Measurements from ENCODE around the genes ZBTB7B, ADAM15 and RUSC1.

DNA sequence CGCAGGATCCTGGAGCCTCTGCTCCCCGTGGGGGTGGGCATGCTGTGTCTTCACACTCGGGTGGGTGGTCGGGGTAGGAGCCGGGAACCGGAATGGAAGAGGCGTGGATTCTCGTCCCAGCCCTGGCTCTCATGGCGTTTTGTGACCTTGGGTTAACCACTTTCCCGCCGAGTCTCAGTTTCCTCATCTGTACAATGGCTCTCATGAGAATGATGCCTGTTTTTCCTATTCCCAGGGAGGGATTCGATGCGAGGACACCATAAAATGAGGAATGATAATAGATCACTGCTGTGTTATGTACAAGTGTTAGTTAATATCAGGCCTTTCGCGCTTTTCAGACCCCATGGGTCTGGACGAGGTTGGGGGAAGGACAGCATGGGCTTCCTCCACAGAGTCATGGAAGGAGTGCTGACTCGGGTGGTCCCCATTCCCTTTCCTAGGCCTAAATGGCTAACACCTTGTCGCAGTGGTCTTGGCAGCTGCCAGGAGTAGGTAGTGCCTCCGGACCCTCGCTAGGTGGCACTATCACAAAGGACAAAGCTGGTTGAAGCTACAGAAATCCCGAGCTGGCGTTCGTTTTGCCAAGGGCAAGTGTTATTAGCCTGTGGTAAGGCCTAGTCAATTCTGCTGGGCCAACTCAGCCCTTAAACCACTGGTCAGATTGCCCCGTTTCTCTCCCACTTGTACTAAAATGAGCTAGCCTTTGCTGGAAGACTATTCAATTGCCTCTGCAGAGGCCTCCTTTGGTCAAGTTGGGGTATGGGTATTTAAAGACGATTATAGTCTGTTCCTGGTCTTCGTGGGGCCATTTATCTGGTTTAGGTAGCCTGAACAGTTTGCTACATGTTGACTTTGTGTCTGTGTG lies 938 bp upstream of the UBE2Q1 start:
- RRBS, 2 experiments, result no CpG with 5 or more reads among the region's 26 CpGs

GRCh38 chr1:154726483-154726853 lies 118.5 kb upstream of the ADAR start:
- RRBS, 2 experiments, result 84 to 87% methylated on average over 4 of the region's 11 CpGs

GRCh38 chr1:154760153-154761046 lies 109.7 kb downstream of the KCNN3 start:
- RRBS, 2 experiments, result 2 to 3% methylated on average over 26 of the region's 71 CpGs

DNA sequence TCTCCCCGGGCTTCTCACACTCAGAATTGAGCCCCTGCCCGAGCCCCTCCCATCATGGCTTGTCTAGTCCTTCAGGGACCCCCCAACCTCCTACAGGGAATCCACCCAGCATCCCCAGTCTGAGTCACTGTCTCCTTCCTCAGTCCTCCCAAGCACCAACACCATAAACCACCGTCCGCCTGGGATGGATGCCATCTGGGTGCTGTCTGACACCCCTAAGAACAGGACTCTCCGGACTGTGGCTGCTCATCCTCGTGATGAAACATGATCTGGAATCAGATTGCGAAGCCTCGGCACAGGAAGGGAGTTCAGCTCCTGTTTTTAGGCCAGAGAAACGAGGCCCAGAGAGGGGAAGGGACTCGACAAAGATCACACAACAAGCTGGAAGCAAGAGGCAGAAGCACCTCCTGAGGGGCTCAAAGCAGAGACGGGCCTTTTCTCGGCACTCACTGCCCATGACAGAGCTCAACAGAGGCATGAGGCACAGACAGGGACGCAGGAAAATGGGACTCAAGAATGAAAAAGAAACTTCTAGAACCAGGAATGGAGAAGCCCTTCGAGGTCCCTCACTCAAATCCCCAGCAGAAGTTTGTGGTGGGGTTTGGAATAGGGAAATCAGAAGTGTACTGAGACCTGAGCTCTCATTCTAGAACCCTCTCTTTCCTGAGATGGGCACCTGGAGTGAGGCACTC lies 8.4 kb downstream of the KCNN3 start:
- RRBS, 2 experiments, result no CpG with 5 or more reads among the region's 14 CpGs

DNA sequence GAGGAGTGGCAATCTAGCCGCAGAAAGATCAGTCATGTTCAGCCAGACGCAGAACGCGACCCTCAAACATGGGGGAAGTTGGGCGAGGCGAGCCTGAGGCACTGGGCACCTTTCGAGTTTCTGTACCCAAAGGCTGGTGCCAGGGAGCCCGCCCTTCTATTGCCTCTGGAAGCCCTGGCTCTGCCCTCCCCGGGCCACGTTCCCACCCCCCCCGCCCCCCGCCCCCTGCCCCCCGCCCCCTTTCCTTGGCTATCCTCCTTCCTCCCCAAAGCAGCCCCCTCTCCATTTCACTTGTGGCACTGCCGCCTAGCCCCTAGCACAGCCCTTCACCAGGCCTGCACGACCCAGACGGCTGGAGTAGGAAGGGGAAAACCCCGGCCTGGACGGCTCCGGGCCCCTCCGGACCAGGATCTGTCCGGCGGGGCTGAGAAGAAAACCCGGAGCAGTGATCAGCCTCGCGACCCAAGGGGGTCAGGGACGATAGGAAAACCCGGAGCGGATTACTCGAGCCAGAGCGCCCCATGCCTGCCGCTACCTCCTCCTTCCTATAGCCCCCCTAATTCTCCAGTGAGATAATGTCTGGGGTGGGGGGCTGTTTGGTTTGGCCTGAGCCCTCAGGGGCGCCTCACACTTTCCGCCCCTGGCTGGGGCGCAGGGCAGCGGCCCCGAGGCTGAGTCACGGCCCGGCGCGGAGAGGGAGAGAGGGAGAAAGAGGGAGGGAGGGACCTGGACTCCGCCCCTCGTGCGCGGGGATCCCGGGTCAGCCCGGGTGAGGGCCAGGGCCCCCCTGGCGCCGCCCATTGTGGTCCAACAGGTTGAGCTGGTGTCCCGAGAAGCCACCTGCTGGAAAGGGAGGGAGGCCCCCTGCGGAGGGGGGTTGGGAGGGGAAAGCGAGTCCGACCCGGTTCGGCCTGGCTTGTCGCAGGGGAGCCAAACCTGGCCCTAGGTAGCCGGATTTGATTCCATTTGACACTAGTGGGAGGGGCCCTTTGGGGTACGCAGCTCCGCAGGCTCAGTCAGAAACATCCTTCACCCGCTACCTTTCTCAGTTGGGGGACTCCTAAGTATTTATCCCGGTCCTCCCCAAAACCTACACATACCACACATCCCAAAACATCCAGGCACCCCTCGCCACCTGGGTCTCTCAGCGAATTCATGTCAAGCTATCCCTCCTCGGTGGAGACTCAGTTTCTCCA lies 1.8 kb upstream of the ZBTB7B start:
- RRBS, 2 experiments, result 1 to 2% methylated on average over 17 of the region's 63 CpGs

DNA sequence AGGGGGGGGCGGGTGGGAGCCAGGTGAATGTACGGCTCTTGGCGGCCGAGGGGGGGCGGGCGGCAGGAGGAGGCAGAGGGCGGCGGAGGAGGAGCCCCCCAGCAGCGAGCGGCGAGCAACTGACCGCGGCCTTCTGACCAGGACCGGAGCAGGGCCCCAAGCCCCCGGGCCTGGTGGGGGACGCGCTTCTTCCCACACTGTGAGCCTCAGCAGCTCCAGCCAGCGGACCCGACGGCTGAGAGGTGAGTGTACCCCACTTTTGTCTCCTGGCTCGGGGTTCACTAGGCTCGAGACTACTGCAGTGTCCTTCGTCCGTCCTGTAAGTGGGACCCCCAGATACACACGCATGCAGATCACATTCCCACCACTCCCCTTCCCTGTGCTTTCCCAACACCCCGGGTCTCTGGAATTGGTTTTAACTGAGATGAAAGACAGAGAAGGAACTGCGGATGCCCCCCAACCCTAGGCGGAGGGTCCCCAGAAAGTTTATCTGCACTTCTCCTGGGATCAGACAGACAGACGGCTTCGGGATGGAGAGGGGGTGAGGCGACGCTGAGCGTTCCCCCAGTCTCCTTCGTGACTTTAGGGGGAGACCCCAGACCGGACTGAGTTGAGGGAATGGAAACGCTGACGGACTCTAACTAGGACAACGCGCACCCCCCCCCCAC lies at the start of gene ZBTB7B:
Gene ZBTB7B (plus strand): TSS at position 101 of the 668 bp plus-strand sequence.
- RRBS, 2 experiments, result no CpG with 5 or more reads among the region's 39 CpGs

GRCh38 chr1:155004899-155006164 lies 2.7 kb downstream of the ZBTB7B start:
- RRBS, 2 experiments, result under 1 to 2% methylated on average over 6 of the region's 17 CpGs

GRCh38 chr1:155007348-155007840 lies 4.8 kb downstream of the ZBTB7B start:
- RRBS, 2 experiments, result no CpG with 5 or more reads among the region's 6 CpGs

DNA sequence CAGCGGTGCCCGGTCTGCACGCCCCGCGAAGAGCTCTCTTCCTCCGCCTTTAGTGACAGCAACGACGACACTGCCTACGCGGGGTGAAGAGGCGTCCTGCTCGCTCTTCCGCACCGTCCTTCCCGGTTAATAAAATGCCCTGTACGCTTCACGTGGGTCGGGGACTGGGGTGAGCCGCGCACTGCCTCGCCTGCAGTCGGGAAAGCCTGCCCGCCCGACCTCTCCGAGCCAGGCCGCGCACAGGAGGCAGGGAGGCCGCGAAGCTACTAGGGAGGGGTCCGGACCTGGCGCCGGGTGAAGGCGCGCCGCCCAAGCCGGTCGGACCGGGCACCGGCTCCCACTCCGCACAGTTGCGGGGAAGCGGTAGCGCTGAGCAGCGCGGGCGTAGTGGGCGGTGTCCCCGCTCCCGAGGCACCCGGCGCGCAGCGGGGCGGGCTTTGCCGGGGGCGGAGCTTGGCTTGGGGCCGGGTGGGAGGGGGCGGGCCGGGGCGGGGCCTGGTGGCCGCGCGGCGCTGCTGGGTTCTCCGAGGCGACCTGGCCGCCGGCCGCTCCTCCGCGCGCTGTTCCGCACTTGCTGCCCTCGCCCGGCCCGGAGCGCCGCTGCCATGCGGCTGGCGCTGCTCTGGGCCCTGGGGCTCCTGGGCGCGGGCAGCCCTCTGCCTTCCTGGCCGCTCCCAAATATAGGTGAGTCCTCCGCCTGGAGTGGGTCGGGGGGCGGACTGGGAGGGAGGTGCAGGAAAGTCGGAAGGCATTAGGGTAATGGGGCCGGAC lies at the start of gene ADAM15:
Gene ADAM15 (plus strand): TSS at position 535 of the 771 bp plus-strand sequence.
- RRBS, 2 experiments, result 1 to 2% methylated on average over 29 to 34 of the region's 88 CpGs

- RRBS, 2 experiments, result no CpG with 5 or more reads among the region's 22 CpGs
Measured at GRCh38 chr1:155081056-155081500, 2.4 kb downstream of the EFNA3 start.

DNA sequence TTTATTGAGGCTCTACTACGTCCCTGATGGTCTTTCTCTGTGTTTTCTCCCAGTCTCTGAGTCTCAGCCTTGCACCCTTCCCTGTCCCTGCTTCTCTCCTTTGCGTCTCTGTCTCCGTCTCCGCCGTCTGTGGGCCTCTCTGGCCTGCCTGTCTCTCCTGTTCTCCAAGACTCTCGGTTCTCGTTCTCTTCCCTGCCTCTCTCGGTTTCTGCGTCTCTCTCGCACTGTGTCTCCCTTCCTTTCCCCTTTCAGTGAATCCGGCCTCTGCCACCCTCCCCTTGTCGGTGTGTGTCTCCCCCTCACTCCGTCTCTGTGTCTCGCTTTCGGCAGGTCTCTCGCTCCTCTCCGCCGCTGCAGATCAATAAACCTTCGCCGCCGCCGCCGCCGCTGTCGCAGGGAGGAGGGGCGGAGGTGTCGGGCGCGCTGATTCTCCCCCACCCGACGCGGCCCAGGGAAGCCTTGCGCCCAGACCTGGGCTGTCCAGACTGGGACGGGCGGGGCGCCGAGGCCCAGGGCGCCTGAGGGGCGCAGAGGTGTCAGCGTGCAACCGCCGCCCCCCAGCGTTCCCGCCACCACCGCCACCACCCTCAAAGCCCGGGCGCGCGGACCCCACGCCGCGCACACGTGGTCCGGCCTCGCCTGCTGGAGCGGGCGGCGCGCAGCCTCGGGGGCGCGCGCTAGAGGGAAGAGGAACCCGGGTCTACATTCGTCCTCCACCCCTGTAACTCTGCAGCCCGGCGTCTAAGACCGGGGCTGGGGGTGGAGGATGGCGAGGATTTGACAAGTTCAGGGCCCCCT lies 3.1 kb downstream of the EFNA3 start:
- RRBS, 2 experiments, result 3% methylated on average over 19 to 21 of the region's 69 CpGs

DNA sequence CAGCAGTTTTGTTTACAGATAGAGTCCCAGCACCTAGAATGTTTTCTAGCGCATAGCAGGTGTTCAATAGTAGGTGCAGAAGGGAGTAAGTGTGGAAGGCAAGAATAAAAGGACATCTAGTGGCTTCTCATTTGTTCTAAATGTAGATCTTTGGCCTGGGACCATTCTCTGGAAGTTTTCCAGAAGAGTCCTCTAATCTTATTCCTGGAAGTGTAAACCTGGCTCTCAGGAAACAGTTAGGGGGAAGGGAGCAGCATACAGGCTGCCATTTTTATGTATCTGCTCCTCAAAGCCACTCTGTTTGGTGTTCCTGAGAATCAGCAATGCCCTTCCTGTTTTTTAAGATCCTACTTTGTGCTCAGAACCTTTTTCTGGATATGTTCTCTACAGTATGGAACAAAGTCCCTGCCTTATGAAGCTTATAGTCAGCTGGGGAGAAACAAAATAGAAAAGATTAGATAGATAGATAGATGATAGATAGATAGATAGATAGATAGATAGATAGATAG lies 22.8 kb upstream of the EFNA1 start:
- RRBS, 2 experiments, result no CpG with 5 or more reads among the region's 1 CpG

- RRBS, 2 experiments, result no CpG with 5 or more reads among the region's 13 CpGs
Measured at GRCh38 chr1:155107300-155108298, 20.1 kb upstream of the EFNA1 start.

- RRBS, 2 experiments, result 5% methylated on average over 1 of the region's 17 CpGs; no CpG with 5 or more reads in 1 of the 2 experiments
Measured at GRCh38 chr1:155129897-155130823, 2.5 kb downstream of the EFNA1 start.

DNA sequence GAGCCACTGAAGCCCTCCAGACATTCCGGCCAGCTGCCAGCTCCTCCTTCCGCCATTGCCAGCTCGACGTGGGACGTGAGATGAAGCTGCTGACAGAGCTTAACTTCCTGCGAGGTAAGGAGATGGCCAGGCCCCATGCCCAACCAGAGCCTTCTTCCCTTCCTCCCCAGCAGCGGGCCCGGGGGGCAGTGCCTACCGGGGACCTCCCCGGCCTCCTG lies 4.8 kb downstream of the TRIM46 start:
- RRBS, 2 experiments, result no CpG with 5 or more reads among the region's 10 CpGs

DNA sequence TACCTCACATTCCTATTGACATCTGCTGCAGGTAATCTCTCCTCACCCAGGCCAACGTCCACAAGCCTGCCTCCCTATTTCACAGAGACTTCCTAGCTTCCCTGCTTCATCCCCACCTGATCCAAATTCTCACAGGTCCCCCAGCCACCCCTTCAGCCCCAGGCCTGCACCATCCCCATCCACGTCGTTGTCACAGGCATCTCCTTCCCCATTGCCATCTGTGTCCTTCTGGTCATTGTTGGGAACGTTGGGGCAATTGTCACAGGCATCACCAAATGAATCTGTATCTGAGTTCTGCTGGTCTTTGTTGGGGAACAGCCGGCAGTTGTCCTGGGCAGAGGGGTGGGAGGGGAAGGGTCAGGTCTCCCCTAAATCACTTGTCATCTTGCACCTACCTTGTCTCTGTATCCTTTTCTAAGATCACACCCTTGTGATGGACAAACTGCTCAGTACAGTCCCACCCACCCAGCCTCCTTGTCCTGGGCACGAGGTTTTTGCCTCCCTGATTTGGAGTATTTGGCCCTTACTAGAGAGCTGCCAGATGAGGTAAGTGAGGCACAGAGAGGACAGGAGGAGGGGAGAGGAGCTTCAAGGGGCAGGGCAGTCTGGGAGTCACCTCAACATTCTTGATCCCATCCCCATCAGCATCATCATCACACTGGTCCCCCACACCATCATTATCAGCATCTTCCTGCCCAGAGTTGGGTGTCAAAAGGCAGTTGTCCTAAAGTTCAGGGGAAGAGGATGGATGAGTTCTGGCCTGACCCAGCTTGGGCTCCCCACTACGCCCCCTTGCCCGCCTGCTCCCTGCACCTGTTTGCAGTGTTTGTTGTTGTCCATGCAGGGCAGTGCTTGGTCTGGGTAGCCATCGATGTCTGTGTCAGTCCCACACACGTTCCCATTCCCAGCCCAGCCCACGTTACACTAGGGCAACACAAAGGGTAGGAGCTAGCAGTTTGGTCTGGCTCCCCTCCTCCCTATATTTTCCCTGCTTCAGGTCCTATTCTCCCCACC lies 7.1 kb downstream of the THBS3 start:
- RRBS, 2 experiments, result no CpG with 5 or more reads among the region's 11 CpGs

DNA sequence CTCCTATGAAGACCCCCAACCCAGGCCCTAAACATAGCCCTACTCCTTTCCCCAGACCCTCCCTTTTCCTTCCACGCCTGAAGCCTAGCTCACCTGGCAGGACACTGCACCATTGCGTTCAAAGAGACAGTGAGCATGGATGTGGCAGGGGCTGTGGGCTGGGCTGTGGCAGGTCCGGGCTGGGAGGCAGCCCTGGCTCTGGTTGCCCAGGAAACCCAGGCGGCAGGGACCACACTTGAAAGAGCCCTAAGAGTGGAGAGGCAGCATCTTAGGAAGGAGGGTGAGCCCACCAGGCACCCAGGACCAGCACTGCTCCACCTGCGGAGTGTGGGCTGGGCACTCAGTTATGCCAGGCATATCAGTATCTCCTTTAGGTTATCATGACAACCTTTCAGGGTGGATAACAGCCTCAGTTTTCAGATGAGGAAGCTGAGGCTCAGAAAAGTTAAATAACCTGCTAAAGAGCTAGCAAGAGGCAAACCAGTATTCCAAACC lies 6.3 kb downstream of the THBS3 start:
- RRBS, 2 experiments, result no CpG with 5 or more reads among the region's 5 CpGs

DNA sequence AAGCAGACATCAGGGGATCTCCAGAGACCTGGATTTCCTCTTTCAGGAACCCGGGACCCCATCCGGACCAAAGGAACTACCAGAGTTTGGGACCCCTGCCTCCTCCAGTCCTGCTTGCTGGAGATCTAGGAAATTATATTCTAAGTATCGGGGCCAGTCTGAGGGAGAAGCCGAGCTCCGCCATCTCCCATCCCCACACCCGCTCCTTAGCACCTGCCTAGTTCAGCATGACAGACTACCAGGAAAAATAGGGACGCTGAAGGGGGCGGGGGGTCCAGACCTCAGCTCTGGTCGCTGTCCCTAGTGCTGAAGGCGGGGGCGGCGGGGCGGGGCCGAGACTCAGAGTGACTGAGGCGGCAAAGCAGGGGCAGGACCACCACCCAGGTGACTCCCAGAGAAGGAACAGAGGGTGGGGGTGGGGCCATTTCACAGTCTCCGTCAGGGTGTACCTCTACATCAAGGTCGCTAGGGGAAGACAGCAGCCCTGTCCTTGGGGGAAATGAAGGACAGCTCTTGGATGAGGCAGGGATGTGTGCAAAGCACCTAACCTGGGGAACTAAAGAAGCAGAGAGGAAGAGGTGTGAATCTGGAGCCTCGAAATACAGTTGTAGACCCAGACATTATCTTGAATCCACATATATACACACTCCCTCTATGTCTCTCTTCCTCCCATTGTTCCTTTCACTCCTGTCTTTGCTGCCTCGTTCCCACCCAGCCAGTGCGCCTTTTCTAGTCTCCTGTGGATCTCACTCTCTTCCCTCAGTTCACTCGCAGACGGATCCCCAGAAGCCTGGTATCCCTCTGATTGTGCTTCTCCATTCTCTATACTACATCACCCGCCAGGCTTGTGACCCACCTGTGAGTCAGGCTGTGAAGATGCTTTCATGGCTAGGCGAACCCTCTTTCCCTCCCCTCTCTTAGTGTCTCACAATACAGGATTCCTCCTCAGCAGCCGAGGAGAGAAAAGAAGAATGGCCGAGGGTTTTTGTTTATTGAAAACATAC lies 1.1 kb downstream of the HCN3 start:
- RRBS, 2 experiments, result 0 to 5% methylated on average over 1 of the region's 26 CpGs

GRCh38 chr1:155320264-155320995 lies at the start of gene RUSC1:
Gene RUSC1, plus strand, starts transcription at chr1:155320894.
- RRBS, 2 experiments, result 3 to 6% methylated on average over 6 of the region's 33 CpGs

DNA sequence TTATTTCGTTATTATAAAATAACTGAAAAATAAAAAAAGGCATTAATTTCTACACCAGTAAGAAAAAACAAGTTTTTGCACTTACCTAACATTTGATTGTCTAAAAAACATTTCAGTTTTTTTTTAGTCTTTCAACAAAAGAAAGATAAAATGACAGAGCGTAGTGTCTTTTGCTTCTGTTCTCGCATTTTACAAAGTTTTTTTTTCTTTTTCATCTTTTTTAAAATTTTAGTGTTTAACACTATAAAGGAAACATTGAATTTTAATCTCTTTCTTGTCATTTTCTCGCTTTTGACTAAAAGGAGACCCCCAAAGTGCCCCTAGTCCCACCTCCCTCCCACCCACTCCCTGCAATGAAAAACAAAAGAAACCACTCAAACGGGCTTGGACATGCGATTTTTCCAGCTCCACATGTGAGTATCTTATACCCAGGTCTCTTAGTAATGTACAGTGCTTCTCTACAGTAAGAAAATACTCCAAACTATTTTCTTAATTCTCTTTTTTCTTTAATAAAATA lies 14.9 kb downstream of the RUSC1 start:
- RRBS, 2 experiments, result no CpG with 5 or more reads among the region's 6 CpGs

All from bronchial epithelial cell (primary cell).